ENCODE data around the genes ALKBH5, SMCR8 and FOXO3B.

DNA sequence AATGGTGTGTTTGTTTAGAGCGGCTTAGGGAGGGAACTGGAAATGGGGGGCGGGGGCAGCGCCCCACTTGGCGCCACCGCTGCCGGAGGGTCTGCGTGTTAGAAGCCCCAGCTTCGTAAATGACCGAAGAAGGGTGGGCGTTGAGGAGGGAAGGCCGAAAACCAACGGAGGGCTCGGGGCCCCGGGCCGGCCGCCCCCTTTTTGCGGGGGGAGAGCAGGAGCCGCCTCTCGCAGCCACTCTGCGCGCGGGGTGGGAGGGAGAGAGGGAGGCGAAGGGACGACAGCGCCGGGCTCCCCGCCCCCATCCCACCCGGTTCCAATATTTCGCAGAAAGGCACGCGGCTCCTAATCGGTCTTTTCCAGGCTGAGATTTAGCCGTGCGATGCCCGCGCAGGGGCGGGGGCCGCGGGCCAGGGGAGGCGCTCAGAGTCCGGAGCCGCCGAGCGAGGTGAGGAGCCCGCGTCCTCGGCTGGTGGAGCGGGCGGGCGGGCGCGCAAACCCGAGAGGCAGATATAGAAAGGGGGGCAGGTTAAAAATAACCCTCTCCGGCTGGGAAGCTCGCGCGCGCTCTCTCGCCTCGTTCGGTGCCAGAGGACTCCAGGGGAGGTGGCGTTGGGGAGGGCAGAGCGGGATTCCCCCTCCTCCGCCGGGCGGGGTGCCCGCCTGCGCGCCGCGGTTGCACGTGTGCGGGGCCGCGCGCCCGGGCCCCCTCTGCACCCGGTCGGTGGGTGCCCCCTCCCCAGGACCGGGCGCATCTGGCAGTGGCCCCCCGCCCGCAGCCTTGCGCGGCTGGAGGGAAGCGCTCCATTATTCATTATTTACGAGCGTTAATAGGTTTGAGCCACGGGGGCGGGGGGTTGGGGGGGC is 54.8 kb downstream of the SREBF1 start:
- RAMPAGE, long total RNA: no peak
- RRBS: 6% methylated on average over 35 of the region's 90 CpGs

GRCh38 chr17:17792482-17793652 is 43.9 kb downstream of the SREBF1 start:
- RAMPAGE, long total RNA: no peak
- RRBS: no CpG with 5 or more reads among the region's 45 CpGs

- RAMPAGE, long total RNA: no peak
- RRBS: no CpG with 5 or more reads among the region's 20 CpGs
These were observed 28.0 kb downstream of the SREBF1 start for GRCh38 chr17:17808467-17809445.

DNA sequence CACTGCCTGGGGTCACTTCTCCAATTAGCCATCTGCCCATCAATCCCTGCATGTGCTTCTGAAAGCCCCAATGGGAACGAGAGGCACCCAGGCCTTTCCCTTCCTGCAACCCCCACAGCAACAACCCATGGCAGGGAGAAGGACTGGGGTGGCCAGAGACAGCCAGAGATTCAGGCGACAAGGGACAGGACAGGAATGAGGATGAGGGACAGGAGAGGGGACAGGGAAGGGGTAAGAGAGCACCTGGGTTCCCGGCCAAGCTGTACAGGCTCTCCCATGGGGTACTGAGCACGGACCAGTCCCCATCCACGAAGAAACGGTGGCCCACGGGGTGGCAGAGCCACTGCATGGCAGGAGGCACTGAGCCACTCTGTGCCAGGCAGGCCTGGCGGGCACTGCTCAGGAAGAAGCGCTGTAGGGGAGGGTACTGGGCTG is 21.2 kb downstream of the SREBF1 start:
- RAMPAGE, long total RNA: no peak
- RRBS: no CpG with 5 or more reads among the region's 9 CpGs

DNA sequence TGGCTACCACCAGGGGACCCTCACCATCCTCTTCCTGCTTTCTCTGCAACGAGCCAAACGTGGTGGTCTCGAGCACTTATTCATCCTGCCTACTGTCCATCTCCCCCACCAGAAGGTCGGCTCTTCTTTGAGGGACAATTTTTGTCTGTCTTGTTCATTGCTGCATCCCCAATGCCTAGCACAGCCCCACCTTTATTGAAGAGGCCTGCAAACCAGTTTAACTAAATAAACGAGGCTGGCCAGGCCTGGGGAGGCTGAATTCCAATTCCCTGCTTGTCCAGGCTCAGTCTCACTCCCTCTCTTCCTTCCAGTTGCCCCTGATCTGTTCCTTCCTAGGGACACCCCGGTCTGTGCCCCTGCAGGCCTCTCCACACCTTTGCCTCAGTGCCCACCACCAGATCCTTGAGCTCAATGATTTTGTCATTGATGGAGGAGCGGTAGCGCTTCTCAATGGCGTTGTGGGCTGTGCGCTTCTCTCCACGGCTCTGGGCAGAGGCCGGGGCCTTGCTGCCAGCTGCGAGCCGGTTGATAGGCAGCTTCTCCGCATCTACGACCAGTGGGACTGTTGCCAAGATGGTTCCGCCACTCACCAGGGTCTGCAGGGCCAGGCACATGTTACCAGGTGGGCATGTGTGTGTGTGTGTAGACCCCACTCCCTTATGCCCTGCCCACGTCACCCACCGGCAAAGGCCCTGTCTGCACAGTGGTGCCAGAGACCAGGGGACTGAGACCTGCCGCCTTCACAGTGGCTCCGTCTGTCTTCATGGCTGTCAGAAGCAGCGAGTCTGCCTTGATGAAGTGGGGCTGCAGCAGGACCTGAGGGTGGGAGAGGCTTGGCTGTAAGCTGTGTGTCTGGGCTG is 17.9 kb downstream of the SREBF1 start:
- RAMPAGE, long total RNA: no peak
- RRBS: no CpG with 5 or more reads among the region's 22 CpGs

DNA sequence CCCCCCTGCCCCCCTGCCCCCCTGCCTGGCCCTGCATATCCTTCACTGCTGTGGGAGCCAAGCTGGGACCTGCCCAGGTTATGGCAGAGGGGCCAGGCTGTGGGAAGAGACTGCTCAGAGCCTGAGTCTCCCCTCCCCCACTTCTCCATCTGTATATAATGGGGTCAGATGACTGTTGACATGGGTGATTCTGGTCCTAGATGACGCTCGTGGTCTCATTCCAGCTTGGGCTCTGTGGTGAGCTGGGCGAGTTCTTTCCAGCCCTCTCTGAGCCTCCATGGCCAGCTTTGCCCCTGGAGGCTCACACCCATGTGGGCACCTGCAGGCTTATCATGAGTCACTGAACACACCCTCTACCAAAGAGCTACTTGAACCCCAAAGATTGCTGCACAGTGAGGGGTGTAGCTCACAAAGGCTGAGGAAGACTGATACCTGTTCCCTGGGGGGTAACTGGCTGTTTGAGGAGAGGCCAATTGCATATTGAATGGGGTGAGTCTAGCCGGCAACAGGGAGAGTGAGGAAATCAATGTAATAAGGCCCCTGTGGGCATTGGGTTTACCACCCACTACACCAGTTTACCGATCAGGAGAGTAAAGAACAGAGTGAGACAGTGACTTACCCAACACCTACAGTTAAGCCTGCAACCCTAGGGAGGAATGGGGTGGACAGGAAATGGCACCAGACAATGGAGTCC is 4.1 kb upstream of the SREBF1 start:
- RAMPAGE, long total RNA: no peak
- RRBS: no CpG with 5 or more reads among the region's 5 CpGs

DNA sequence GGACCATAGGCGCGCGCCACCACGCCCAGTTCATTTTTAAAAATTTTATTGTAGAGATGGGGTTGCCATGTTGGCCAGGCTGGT is 1.1 kb upstream of the ALKBH5 start:
- RAMPAGE, long total RNA: no peak
- RRBS: no CpG with 5 or more reads among the region's 4 CpGs

DNA sequence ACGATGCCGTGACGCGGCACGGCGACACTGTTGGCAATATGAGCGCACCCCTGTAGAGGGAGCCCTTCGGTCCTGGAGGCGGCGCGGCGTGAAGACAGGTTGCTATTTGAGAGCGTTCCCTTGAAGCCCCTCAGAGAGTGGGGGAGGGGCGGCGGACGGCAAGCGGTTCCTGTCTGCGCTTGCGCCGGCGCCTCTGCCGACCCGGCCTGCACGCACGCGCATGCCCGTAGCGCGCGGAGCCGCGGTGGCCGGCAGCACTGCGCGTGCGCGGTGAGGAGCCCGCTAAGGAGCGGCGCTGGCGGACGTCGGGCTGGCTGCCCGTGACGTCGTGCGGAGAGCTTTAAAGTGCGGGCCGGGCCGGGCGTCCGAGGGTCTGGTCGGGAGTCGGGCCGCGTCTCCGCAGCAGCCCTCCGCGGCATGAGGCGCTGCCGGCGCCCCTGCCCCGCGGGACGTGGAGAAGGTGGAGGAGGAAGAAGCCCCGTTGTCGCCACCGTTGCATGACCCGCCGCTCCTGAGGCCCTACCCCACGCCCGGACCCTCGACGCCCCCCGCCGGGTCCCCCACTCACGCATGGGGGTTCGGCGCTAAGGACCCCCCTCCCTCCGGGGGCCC is at the start of gene ALKBH5:
TSS of gene ALKBH5 (plus strand) at position 273 of the 612 bp plus-strand sequence.
- RAMPAGE, long total RNA: no peak
- RRBS: under 1% methylated on average over 47 of the region's 80 CpGs

DNA sequence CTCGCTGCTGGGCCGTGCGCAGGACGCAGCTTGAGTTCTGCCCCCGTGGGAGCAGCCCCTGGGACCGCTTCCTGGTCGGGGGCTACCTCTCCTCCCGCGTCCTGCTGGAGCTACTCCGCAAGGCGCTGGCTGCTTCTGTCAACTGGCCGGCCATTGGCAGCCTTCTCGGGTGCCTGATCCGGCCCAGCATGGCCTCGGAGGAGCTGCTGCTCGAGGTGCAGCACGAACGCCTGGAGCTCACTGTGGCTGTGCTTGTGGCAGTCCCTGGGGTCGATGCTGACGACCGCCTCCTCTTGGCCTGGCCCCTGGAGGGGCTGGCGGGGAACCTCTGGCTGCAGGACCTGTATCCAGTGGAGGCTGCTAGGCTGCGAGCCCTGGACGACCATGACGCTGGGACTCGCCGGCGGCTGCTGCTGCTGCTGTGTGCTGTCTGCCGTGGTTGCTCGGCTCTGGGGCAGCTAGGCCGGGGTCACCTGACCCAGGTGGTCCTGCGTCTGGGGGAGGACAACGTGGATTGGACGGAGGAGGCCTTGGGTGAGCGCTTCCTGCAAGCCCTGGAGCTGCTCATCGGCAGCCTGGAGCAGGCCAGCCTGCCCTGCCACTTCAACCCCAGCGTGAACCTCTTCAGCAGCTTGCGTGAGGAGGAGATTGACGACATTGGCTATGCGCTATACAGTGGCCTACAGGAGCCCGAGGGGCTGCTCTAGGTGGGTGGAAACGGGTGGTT is 3.8 kb downstream of the MIEF2 start:
- RAMPAGE, long total RNA: no peak
- RRBS: 99% methylated on average over 5 of the region's 42 CpGs

- RAMPAGE, long total RNA: no peak
- RRBS: 4% methylated on average over 32 of the region's 59 CpGs
These were observed at the start of gene SMCR8 for GRCh38 chr17:18315137-18316031. TSS of gene SMCR8 (plus strand) at chr17:18315293.

DNA sequence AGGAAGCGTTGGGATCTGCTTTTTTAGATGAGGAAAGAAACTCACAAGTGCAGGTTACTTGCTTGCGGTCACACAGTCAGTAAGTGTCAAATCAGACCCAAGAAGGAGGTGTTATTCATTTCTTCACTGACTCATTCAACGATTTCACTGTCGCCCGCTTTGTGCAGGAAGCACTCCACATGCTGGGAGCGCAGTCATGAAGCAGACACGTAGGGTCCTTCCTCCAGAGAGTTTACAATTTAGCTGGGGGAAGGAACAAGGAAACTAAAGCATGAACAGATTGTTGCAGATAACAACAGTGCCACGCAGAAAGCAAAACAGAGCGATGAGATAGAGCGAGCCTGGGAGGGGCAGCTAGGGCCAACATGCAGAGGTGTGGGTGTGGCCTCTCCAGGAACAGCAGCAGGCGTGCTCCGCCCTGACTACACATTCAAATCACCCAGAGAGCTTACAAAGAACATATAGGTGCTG is 16.5 kb downstream of the LGALS9C start:
- RAMPAGE, long total RNA: no peak
- RRBS: no CpG with 5 or more reads among the region's 12 CpGs

GRCh38 chr17:18624934-18626188 is 18.8 kb downstream of the TBC1D28 start:
- RAMPAGE, long total RNA: no peak
- RRBS: no CpG with 5 or more reads among the region's 59 CpGs

- RAMPAGE, long total RNA: no peak
- RRBS: no CpG with 5 or more reads among the region's 49 CpGs
These were observed at the start of gene FOXO3B for GRCh38 chr17:18682011-18682814. TSS of gene FOXO3B (minus strand) at chr17:18682314.

DNA sequence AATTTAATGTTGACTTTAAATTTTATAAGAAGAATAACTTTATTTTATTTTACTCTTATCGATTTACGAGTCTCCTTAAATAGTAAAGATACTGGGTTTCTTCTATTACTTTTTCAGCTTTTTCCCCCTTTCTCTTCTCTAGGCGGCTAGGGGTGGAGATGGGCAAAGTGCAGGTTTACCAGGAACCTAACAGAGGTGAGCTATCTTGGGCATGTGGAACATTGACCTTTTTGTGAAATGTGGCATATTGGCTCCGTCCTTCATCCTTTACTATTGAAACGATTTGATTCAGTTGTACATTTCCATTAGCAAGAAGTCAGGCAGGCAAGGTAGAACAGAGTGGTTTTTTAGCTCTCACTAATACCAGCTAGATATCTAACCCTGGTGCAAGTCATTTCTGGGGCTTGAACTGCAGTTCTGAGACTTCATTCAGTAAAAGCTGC is 9.2 kb downstream of the PRPSAP2 start:
- RAMPAGE, long total RNA: no peak
- RRBS: no CpG with 5 or more reads among the region's 5 CpGs

DNA sequence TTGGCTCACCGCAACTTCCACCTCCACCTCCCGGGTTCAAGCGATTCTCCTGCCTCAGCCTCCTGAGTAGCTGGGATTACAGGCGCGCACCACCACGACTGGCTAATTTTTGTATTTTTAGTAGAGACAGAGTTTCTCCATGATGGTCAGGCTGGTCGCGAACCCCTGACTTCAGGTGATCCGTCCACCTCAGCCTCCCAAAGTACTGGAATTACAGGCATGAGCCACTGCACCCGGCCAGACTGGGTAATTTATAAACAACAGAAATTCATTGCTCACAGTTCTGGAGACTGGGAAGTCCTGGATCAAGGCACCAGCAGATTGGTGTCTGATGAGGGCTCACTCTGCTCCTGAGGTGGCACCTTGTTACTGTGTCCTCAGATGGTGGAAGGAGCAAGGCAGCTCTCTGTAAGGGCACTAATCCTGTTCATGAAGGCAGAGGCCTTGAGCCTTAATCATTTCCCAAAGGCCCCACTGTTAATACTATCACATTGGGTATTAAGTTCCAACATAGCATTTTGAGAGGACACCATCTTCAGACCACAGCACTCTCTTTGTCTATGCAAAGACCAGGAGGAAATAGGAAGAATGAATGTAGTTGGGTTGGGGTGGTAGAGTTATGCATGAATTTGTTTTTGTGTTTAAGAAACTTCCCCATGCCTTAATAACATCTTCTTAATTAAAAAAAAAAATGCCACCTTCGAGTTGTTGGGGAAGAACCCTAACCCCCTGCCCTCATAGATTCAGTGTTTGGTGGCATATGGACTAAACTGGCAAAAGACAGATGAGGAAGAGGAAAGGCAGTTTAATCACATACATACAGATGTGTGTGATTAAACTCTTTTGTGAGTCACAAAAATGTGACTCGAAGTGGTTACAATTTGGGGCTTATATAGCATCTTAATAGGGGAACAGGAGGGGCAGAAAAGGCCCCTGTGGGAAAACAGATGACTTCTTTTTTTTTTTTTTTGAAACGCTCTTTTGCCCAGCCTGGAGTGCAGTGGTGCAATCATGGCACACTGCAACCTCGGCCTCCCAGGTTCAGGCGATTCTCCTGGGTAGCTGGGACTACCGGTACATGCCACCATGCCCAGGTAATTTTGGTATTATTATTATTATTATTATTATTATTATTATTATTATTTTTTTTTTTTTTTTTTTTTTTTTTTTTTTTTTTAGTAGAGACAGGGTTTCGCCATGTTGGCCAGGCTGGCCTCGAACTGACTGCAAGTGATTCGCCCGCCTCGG is 35.1 kb upstream of the SLC5A10 start:
- RAMPAGE, long total RNA: no peak
- RRBS: no CpG with 5 or more reads among the region's 21 CpGs

- RAMPAGE, long total RNA: no peak
- RRBS: 67% methylated on average over 4 of the region's 14 CpGs
These were observed 15.3 kb downstream of the SLC5A10 start for GRCh38 chr17:18967137-18967704.

DNA sequence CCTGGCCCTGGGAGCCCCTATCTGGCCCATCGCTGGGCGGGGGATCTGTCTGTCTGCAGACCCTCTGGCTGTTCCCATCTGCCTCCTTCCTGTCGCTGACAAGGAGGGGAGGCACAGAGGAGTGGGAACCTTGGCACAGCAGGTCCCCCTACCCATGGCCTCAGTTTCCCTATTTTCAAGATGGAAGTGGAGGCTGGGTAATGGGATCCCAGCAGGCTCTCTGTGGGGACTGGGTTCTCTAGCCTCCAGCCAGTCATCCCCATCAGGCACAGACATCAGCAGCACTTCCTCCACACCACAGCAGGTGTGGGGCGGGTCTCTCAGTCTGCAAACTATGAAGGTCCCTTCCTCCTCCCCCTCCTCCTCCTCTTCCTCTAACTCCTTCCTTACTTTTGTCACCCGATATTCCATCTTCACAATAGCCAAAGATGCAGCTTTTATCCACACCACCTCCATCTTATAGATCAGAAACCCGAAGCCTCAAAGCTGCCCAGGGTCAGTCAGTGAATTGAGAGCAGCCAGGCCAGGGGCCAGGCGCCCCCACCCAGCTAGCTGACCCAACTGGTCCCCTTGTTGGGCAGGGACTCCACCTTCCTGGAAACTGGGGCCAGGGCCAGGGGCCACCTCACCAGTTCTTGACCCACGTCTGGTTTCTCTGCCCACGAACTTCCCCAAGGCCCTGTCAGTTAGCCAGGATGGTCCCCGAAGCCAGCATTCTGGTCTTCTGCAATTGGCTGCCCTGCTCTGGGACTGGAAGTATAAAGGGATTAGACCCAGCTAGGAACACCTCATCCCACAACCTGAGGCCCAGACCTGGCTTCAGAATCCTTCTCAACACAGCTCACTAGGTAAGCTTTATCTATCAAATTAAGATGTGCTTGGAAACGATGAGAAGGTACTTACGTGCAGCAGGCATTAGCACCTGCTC is 2.5 kb downstream of the FAM83G start:
- RAMPAGE, long total RNA: no peak
- RRBS: no CpG with 5 or more reads among the region's 12 CpGs

GRCh38 chr17:19063321-19064277 is 16.8 kb upstream of the GRAP start:
- RAMPAGE, long total RNA: no peak
- RRBS: no CpG with 5 or more reads among the region's 61 CpGs

- RAMPAGE, long total RNA: no peak
- RRBS: no CpG with 5 or more reads among the region's 10 CpGs
These were observed 59.8 kb downstream of the B9D1 start for GRCh38 chr17:19302639-19303184.

DNA sequence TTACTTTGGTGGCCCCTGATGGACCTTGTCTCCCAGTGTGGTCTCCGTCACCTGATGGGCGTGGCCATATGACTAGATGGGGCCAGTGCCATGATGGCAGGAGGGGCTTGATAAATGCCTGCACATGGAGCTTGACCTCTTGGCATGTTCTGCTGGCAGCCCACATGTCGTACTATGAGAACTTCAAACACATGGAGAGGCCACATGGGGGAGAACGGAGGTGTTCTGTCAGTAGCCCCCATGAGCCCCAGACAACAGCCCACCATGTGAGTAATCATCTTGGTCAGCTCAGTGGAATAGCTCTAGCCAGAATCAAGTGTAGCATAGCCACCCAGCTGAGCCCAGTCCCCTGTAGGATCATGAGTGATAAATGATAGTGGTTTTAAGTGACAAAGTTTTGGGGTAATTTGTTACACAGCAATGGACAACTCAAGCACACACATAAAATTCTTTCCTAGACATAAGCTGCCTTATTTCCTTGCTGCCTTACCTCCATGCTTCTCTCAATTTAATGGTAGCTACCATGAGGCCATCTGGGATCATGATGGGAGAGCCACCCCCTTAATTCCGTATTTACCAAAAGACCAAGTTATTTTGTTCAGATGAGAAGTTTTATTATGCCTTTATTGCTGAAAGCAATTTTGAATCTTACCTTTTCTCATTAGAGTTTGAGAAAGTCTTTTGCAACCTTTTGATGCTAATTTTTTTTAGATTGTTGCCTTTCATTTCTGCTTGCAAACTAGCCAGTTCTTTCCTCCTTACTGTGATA is 23.8 kb downstream of the B9D1 start:
- RAMPAGE, long total RNA: no peak
- RRBS: no CpG with 5 or more reads among the region's 5 CpGs

All from hepatocyte (in vitro differentiated cells and primary cell).